SK-MEL-5 (cell line): ENCODE measurements around a stretch of chr2.

RAMPAGE:
- cytosol, long total RNA: no peak
- long total RNA: no peak
- nucleus, long total RNA: no peak
These were observed 28.4 kb downstream of the AGAP1 start for GRCh38 chr2:235522189-235522661.

DNA sequence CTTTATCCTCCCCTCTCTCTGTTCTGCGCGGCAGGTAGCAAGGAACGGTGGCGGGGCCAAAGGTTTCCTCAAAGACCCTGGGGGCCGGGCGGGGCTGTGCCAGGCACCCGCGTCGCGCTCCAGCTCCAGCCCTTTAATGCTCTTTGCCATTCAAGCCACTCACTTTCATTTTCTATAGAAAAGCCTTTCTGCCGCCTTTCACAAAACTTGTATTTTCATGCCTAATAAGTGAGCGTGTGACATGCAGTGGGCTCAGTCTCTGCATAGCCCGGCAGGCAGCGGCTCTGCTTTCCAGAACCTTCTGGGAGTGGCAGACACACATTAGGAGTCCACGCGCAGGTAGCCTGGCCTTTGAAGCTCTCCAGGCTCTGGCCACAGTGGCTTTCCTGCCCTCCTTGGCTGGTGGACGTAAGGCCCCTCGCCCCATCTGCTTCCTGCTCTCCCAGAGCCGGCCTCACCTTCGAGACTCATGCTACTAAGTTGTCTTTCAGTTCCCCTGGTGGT lies 41.7 kb downstream of the AGAP1 start:
RAMPAGE:
- cytosol, long total RNA: no peak
- long total RNA: no peak
- nucleus, long total RNA: no peak

DNA sequence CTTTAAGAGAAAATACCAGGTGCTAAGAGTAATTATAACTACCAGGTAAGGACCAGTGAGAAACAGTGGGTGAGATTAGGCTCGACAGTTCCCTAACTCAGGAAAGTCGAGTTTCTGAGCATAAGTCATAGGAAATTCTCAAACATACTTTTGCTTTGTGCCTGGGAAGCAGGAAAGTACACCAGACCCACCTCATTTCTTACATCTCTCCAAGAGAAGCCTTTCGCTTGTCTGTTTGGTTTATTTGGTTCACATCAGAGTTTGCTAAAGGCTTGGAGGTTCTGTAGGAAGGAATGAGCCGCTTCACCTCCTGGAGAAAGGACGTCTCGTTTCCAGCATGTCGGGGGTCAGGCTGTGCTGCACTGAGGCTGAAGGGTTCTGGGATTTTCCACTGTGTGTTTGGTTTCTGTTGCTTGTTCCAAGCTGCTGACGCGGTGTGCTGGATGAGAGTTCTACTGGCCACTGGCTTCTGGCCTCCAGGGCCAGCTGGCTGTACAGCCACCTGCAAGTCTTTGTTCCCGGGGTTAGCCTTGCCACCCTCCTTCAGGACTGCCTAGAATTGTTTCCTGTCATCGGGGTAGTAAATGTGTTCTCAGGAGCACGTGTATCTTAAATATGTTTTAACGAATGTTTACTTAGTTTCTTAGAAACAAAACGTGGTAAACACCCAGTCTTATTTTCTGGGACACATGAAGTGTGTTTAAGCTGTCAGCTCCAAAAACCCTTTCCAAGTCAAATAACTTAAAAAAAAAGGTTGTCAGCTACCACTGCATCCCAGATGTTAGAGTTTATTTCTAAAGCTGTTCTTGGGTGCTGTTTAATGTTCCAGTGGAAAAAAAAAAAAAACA lies 231.1 kb downstream of the AGAP1 start:
RAMPAGE:
- cytosol, long total RNA: no peak
- long total RNA: no peak
- nucleus, long total RNA: no peak

DNA sequence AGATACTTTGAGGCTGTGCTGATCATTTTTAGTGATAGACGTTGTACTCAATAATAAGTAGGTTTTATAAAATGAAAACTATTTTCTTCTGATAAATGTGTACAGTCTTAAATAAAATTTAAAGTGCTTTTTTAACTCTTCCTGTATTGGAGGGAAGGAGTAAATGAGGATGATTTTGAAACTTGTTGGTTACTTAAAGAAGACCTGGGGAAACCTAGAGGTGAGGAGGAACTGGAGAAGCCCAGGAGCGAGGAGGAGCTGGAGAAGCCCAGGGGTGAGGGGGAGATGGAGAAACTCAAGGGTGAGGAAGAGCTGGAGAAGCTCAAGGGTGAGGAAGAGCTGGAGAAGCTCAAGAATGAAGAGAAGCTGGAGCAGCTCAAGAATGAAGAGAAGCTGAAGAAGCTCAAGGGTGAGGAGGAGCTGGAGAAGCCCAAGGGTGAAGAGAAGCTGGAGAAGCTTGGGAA lies 328.3 kb downstream of the AGAP1 start:
RAMPAGE:
- cytosol, long total RNA: no peak
- long total RNA: no peak
- nucleus, long total RNA: no peak

GRCh38 chr2:235974418-235974887 lies 193.7 kb downstream of the GBX2 start:
RAMPAGE:
- cytosol, long total RNA: no peak
- long total RNA: no peak
- nucleus, long total RNA: no peak

DNA sequence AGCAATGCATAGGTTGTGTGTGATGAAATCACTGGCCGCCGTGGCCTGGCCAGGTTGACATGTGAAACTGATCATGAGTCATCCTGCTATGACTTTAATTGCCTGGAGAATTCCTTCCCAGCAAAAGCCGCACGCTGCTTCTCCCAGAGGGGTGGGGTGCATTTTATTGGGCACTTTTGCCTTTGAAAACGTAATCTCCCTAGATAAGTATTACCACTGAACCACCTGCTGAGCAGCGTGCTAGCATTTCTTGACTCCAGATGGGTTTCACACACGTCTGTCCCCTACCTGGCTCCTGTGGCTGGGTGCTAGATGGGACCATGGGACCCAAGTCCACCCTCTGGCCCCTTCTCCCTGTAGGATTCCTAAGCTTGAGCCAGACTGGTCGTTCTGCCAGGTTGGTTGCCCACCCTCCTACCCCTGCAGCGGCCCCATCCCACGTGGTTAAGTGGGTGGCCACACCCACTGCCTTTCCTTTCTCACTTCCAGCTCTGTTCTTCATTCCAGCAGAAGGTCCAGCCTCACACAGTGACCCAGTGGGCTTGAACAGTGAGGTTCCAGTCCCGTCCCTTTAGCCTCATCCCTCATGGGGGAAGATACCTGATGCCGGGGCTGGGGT lies 89.7 kb downstream of the GBX2 start:
RAMPAGE:
- cytosol, long total RNA: no peak
- long total RNA: no peak
- nucleus, long total RNA: no peak

DNA sequence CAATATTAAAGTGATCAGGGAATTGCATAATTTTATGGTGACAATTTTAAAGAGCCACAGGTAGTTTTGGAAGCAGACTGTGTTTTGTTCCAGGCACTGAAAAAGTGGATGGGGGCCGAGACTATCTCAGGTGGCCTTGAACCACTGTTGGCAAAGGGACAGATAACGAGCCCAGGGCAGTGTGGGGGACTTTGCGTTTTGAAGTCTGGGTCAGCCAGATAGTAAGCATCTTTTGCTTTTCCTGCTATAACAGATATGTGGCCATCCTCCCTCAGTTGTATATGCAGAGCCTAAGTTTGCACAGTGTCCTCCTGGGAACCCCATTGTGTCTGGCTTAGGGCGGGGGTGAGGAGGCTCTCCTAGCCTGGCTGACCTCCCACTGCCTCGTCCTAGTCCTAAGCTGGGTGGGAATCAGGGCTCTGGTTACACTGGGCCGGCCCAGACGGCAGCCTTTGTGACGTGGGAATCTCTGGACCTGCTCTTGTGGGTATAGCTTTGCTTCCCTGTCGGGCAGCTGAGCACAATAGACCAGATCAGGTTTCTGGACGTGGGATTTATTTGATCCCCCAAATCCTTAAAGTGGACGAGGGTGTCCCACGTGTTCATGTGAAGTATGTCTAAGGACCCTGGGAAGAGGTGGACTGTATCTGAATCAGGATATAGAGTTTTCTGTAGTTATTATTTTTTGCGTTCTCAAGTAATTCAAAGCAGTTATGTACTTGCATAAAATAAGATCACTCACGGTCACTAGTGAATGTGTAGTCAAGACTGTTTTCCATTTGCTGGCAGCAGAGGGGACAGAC lies 2.8 kb downstream of the ACKR3 start:
RAMPAGE:
- cytosol, long total RNA: no peak
- long total RNA: no peak
- nucleus, long total RNA: no peak

RAMPAGE:
- cytosol, long total RNA: no peak
- long total RNA: no peak
- nucleus, long total RNA: no peak
These were observed 146.0 kb downstream of the ACKR3 start for GRCh38 chr2:236715670-236716029.

GRCh38 chr2:236820371-236820707 lies 250.7 kb downstream of the ACKR3 start:
RAMPAGE:
- cytosol, long total RNA: no peak
- long total RNA: no peak
- nucleus, long total RNA: no peak

DNA sequence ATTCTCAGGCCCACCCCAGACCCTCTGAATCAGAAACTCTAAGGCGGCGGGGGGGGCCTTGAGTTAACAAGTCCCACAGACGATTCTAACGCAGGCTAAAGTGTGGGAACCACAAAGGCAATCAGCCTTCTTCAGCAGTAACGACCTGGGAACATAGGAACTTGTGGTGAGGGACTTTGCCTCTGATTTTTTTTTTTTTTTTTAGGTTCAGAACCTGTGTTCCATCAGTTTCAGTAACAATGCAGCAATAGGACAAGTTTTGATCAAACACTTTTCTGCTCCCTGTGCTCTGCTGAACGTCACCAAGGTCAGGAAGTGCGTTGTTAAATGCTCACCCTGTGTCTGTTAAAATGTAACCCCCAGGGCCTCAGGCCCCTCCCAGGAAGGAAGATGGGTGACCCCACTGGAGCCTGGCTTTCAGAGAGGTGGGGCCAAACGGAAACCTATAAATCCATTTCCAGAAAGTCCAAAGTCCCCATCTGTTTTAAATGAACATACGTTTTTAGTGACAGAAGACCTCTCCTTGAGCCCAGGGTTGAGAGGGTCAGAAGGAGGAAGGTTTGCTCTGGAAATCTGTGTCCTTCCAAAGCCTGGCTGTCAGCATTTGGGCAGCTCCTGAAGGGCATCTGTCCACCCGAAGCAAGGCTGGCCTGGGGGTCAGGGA lies 117.7 kb upstream of the COPS8 start:
RAMPAGE:
- cytosol, long total RNA: no peak
- long total RNA: no peak
- nucleus, long total RNA: no peak

GRCh38 chr2:236971858-236972373 lies 113.8 kb upstream of the COPS8 start:
RAMPAGE:
- cytosol, long total RNA: no peak
- long total RNA: no peak
- nucleus, long total RNA: no peak

RAMPAGE:
- cytosol, long total RNA: no peak
- long total RNA: no peak
- nucleus, long total RNA: no peak
These were observed 97.0 kb upstream of the COPS8 start for GRCh38 chr2:236988445-236989396.

DNA sequence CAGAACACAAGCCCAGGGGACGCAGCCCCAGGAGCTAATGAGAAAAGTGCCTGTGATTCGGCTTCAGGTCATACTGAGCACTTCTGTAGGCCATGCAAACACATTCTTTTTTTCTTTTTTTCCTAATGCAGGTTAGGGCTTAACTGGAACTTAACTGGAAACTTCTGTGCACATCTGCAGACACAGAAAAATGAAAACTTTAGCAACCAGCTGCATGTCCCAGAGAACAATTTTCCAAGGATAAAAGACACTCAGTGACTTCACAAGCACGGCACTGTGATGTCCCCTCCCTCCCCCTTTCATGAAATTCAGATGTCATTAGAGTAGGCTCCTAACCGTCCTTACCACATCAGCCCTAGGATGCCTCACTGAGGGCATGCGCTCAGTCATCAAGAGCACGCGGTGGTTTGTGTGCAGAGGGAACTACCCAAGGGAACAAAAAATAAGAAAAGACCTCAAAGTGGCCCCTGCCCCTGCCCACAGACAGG lies 70.2 kb downstream of the COPS8 start:
RAMPAGE:
- cytosol, long total RNA: no peak
- long total RNA: no peak
- nucleus, long total RNA: no peak

DNA sequence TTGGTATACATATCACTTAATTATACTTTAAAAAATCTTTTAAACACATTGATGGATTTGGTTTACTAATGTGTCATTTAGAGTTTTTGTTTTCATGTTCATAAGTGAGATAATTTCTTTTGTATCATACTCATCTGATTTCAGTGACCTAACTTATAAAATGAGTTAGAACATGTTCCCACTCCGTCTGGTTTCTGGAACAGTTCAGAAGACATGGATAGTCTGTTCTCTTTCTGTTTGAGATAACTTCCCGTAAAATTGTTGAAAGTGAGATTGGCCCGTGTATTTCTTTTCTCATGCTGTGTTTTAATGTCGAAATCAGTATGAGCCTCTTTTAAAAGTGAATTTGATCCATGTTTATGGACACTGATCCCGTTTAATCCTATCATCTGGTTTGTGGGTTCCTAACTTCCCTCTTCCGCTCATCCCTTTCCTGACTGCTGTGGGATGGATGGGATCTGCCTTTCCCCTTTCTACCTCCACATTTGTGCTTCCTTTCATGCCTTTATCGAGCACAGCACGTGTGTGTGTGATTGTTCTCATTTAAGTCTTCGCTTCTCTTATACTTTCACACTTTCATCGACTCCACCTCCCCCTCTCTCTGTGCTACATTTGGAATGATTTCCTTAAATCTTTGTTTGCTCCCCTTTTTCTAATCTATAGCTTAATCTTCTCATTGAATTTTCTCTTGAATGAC lies 78.9 kb downstream of the COPS8 start:
RAMPAGE:
- cytosol, long total RNA: no peak
- long total RNA: no peak
- nucleus, long total RNA: no peak

RAMPAGE:
- cytosol, long total RNA: no peak
- long total RNA: no peak
- nucleus, long total RNA: no peak
These were observed 159.0 kb downstream of the COL6A3 start for GRCh38 chr2:237255022-237255349.

GRCh38 chr2:237310349-237310655 lies 103.7 kb downstream of the COL6A3 start:
RAMPAGE:
- cytosol, long total RNA: no peak
- long total RNA: no peak
- nucleus, long total RNA: no peak

DNA sequence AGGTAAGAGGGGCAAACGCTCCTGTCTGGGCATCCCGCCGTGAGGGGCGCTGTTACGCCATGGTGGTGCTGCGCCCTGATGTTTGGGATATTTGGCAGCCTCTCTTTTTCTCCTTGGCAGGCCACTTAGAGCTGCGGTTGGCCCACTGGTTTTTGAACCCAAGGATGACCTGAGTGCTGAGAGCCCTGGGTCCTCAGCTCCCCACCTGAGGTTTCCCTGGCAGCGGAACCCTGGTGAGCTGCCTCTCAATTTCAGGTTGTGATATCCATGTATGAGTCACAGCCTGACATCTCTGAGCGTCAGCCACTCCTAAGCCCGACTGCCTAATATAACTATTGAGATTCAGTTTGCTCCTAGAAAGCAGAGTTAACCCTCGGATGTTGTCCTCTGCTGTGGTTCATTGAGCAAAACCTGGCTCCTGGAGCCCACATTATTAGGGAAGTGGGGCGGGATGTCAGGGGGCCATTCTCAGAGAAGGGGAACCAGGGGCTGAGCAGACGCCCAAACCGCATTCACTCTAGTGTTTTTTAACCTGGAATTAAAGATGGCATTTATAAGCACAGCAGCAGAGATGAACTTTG lies 103.2 kb downstream of the COL6A3 start:
RAMPAGE:
- cytosol, long total RNA: no peak
- long total RNA: no peak
- nucleus, long total RNA: no peak

DNA sequence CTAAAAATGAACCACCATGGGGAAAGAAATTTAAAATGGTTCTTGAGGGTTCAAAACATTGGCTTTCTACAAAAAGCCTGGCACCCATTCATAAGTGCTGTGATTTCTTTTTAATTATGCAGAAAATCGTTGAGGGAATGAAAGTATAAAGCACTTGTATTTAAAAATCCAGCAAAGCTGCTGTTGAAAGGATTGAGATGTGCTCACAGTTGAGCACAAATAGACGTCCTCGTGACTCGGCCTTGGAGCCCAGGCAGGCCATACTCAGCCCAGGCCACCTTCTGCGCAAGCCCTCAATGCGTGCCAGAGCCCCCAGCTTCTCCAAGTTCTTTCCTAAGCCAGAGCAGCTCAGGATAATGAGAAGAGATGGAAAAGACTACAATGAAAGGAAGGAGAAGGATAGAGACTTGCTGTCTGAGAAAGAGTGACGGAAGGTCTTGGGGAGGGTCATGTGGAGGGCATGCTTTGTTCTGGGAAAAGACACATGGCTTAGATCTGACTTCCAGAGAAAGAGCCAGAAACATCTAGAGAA lies 92.8 kb downstream of the COL6A3 start:
RAMPAGE:
- cytosol, long total RNA: no peak
- long total RNA: no peak
- nucleus, long total RNA: no peak

DNA sequence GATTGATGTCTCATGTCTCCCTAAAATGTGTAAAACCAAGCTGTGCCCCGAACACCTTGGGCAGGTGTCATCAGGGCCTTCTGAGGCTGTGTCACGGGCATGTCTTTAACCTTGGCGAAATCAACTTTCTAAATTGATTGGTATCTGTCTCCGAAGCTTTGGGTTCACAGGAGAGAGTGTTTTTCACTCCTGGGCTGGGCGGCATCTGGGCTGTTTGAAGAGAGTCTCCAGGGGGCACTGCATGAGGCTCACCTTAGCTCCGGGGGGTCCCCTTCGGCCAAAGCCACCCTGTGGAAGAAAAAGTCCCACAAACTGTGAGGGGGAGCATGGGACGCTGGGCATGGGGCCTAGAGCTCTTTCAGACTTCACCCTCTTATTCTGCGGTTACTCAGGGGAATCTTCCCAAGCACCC lies 59.3 kb downstream of the COL6A3 start:
RAMPAGE:
- cytosol, long total RNA: no peak
- long total RNA: no peak
- nucleus, long total RNA: no peak

GRCh38 chr2:237410056-237410503 lies 3.9 kb downstream of the COL6A3 start:
RAMPAGE:
- cytosol, long total RNA: no peak
- long total RNA: no peak
- nucleus, long total RNA: no peak